Glomerular endothelial cell (primary cell): ENCODE results near the genes EBLN1, PTF1A and ARHGAP21.

- RAMPAGE, long total RNA, result no peak
These were observed at the start of gene EBLN1 for GRCh38 chr10:22217875-22218100. Gene EBLN1 (minus strand): TSS chr10:22218015.

GRCh38 chr10:22228750-22230214 lies 11.5 kb upstream of the EBLN1 start:
- RAMPAGE, long total RNA, result no peak

GRCh38 chr10:22230436-22230859 lies 12.6 kb upstream of the EBLN1 start:
- RAMPAGE, long total RNA, result no peak

- RAMPAGE, long total RNA, result no peak
These were observed 649 bp upstream of the BMI1 start for GRCh38 chr10:22320401-22320498.

DNA sequence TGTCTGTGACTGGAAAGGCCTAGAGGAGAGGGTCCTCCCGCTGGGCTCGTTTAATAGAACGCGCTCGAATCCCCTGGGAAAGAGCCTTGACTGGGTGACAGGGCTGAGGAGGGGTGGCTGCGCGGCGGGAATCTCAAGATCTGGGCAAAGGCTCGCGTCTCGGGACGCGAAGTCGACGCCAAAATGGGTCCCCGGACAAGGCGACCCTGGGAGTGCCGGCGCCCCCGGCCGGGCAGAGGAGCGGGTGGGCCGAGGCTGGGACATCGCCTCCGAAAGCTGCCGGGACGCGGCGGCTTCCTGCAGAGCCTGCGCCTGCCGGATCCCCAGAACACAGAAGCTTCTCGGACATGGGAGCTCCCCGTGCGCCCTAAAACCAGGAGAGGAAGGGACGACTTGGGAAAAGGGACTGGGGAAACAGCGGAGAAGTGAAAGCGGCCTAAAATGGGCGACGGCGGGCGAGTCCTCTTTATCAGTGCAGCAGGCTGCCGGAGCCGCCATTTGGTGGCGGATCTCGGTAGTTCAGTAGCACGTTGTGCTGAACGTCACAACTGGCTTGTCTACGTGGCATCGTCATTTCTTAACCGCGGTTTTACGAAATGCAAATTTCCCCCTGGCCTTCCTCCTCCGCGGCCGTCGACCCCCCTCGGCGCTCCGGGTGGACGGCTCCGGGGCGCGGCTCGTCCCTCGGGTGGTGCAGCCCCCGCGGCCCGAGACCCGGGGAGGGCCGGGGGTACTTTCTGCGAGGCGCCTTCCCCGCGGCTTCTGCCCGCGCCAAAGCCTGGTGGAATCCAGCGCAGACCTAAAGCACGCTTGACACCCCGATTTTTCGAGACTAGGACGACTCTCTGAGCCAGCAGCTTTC lies 10.1 kb upstream of the SPAG6 start:
- RAMPAGE, long total RNA, result no peak

DNA sequence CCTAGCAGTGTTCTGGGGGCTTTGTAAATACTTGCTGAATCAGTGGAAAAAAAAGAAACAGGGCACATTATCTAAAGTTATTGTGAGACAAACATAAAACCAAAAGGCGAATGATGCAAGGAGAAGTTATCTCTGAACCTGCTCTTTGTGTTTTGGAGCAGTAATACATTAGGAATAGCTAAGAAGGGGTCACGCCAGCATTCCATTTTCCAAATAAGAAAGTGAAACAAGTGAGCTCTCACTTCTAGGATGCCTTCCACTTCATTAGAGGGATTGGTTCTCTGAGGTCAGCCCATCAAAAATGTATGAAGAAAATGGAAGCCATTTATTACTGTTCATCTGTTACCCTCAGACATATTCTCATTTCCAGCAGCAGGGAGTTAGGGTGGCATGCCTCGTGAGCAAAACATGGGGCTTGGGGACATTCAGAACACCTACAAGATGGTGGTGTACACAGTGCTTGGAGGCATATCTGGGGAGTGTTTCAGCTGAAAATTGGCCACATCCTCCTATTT lies 93.2 kb downstream of the SPAG6 start:
- RAMPAGE, long total RNA, result no peak

DNA sequence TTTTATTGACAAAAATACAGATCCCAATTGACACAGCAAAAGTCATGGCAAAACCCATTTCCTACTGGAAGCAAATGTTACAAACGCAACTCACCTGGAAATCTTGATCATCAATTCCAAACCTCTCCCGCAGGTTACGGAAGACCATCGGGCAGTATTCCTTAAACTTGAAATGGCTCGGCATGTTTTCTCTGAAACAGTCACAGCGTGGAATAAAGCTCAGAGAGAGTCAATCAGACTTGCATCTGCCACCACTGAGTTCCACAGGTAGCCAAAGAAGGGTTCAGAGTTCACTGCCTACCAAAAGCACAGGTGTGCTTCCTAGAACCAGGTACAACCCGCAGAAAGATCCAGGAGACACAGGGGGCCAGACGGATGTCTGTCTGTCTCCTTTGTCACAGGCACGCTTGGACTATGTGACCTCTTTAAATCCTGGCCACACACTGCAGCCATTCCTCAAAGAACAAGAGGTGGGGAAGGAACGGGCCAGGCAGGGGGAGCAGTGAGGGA lies 106.5 kb downstream of the PIP4K2A start:
- RAMPAGE, long total RNA, result no peak

GRCh38 chr10:22634023-22634591 lies 80.3 kb downstream of the PIP4K2A start:
- RAMPAGE, long total RNA, result no peak

- RAMPAGE, long total RNA, result no peak
These were observed 31.9 kb downstream of the PIP4K2A start for GRCh38 chr10:22682351-22683047.

GRCh38 chr10:22706177-22707193 lies 7.9 kb downstream of the PIP4K2A start:
- RAMPAGE, long total RNA, result no peak

DNA sequence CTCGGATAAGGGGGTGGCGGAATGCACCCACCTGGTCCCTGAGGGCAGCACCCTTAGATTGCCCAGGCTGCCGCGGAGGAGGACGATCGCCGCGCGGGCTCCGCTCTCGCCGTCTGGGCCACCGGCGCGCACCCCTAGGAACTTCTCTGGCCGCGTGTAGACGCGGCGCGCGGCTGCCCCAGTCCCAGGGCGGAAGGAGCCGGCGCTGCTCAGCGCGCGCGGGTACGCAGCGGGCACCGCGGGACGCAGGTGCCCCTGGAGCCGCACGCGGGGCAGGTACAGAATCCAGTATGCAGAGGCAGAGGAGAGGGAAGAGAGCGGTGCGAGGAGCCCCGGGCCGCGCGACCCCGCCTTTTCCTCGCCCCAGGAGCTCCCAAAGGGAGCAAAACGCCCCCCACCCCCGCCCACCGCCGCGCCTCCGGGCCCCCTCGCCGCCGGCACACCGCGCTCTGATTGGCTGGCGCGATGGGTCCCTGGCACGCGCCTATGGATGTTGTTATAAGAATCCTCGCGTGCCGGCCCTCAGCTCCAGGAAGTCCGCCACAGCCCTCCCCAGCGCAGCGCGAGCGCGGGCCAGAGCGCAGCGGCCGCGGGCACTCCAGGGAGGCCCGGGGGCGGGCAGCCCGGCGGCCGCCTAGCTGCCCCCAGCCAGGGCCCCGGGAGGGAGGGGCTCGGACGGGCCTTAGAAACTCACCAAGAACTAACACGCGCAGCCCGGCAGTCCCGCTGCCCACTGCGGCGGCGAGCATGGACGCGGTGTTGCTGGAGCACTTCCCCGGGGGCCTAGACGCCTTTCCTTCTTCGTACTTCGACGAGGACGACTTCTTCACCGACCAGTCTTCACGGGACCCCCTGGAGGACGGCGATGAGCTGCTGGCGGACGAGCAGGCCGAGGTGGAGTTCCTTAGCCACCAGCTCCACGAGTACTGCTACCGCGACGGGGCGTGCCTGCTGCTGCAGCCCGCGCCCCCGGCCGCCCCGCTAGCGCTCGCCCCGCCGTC lies at the start of gene PTF1A:
TSS of gene PTF1A (plus strand) at position 529 of the 1,001 bp plus-strand sequence.
- RAMPAGE, long total RNA, result no peak

DNA sequence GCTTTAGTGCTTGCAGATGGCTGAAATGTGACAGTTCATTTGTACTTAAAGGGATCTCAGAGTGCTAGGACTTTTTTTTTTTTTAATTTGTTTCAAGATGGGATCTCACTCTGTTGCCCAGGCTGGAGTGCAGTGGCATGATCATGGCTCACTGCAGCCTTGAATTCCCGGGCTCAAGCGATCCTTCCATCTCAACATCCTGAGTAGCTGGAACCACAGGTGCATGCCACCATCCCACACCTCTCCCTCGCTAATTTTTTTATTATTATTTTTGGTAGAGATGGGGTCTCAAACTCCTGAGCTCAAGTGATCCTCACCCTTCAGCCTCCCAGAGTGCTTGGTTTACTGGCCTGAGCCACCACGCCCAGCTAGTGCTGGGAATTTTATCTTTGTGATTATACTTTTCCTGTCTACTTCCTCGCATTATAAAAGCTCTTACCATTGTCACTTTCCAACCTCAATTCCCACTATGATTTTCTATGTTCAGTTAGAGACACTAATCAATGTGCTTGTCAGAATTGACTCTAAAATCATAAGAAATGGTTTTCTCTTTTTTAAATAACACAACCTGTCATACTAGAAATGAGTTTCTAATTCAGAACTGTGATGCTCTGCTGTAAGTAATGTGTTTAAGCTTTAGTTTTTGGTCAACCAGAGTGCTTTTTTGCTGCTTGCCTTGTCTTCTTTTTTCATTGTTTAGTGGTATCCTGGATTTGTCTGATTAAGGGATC lies 7.9 kb downstream of the OTUD1 start:
- RAMPAGE, long total RNA, result no peak

GRCh38 chr10:23821980-23822237 lies 383.0 kb downstream of the OTUD1 start:
- RAMPAGE, long total RNA, result no peak

- RAMPAGE, long total RNA, result no peak
These were observed 179.9 kb upstream of the KIAA1217 start for GRCh38 chr10:24029044-24029370.

DNA sequence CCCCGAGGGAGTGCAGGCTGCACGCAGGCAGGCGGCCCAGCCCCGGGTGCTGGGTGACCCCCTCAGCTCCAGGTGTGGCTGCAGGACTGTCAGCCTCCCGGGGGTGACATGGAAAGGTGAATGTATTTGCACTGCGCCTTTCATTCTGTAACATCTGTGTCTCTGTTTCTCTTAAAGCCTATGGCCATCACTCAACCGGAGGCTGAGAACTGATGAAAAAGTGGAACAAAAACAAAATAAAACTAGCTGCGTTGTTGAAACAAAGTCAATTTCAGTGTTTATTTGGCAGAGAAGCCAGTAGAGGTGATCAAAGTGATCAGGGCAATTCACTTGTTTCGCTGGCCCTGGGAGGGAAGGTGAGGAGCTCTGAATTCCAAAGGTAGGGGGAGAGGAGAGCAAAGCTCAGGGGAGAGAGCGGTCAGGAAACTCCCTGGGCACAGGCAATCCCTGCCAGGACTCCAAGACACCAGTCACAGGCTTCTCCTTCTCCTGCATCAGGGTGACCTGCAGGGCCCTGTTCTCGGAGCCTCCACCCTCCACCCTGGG lies 6.9 kb upstream of the KIAA1217 start:
- RAMPAGE, long total RNA, result no peak

DNA sequence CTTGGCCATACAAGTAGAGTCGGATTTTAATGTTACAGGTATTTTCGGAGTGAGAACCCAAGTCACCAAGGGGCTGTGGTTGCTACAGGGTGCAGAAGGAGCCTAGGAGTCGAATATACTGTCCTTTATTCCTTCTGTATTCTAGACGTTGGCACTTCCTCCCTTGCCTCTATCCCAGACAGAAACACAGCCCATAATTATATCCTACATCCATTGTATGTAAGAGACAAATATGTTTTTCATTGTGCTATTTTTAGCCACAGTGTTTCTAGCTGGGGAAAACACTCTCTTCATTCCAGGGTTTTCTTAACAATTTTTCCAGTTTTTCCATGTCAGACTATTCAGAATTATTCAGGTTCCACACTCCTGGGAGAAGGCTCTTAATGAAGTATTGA lies 32.6 kb downstream of the KIAA1217 start:
- RAMPAGE, long total RNA, result no peak

DNA sequence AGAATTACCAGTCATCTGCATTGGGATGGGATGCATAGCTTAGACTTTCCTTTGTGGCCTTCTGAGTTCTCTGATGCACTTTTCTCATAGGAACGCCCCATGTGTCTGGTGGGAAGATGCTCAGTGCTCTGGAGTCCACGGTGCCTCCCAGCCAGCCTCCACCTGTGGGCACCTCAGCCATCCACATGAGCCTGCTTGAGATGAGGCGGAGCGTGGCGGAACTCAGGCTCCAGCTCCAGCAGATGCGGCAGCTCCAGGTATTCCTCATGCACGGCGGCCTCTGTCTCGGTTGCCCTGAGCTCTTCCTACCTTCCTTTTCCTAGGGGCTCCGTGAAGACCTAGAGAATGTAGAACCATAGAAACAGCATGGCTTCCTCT lies 222.4 kb downstream of the ARHGAP21 start:
- RAMPAGE, long total RNA, result no peak

- RAMPAGE, long total RNA, result no peak
These were observed at the start of gene ARHGAP21 for GRCh38 chr10:24723576-24724095. Gene ARHGAP21 (minus strand): TSS chr10:24723887.

DNA sequence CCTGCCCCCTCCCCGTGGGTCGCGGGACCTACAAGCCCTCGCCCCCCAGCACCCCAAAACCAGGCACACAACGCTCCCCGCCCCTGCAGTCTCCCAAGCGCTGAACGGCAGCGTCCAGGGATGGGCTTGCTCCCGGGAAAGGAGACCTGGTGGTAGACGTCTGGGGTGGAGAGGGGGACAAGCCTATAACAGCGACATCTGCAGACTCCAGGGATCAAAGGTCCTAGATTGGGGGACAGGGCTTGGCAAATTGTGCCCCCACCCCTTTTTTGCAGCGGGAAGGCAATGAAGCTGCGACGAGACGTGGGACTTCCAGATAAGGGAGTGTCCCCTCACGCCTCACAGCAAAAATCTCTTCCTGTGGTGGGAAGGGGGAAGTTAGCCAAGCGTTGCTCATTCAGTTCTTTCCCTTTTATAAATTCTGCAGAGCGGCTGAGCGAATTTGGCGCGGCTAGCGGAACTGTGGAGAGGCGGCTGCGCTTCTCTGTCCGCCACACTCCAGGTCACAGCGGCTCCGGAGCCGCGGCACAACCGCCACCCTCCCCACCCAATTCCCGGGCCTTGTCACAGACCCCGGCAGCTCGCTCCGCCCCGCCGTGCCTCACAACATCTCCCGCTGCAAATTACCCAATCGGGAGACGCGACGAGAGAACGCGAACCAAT lies 540 bp upstream of the ARHGAP21 start:
- RAMPAGE, long total RNA, result no peak

GRCh38 chr10:24894612-24895292 lies 57.7 kb downstream of the PRTFDC1 start:
- RAMPAGE, long total RNA, result no peak